Lung (tissue), 4 donors: ENCODE measurements around a stretch of chr22.

GRCh38 chr22:47042988-47043496, 280.6 kb downstream of the TBC1D22A start:
- PRO-cap, result no peak
- RAMPAGE, long total RNA, result no peak
- RRBS, result 97% methylated on average over 6 of the region's 15 CpGs

- PRO-cap, result no peak
- RAMPAGE, long total RNA, result no peak
- RRBS, result no CpG with 5 or more reads among the region's 10 CpGs
These were observed 292.0 kb downstream of the TBC1D22A start for GRCh38 chr22:47054482-47054773.

DNA sequence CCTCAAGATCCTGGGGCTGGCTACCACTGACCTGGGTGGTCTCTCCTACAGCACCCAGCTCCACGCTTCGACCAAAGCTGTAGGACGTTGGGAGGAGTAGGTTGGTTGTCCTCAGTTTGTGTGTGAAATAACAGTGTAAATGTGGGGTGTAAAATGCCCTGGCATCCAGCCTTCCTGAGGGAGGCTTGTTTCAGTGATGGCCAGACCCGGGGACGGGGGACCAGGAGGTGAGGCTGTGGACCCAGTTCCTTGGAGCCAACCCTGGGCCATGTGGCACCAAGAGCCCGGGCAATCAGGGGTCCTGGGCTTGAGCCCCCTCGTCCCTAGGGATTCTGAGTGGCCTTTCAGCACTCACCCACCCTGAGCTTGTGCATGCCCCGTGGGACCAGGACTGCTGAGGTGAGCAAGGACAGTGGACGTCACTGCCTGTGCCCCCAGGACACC, 373.9 kb downstream of the TBC1D22A start:
- PRO-cap, result no peak
- RAMPAGE, long total RNA, result no peak
- RRBS, result no CpG with 5 or more reads among the region's 9 CpGs

DNA sequence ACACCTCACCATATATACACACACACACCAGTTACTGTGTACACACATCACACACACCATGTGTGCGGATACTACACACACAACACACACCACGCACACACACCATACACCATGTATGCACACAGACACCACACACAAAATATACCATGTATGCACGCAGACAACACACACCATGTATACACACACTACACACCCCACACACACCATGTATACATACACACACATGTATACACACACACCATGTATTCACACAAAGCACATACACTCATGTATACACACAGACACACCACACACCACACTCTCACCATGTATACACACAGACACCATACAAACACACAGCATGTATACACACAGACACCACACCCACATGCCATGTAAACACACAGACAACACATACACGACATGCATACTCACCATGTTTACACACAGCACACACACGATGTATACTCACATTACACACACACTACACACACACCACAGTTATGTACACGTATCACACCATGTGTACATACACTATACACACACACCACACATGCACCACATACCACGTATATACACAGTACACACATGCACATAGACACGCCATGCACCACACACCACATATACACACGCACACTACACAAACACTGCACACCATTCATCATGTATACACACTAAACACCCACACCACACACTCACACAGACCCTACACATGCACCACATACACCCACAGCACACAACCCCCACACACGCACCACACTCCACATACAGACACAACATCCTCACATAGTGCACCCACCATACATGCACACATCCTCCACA, 396.9 kb downstream of the TBC1D22A start:
- PRO-cap, result no peak
- RAMPAGE, long total RNA, result no peak
- RRBS, result no CpG with 5 or more reads among the region's 10 CpGs

DNA sequence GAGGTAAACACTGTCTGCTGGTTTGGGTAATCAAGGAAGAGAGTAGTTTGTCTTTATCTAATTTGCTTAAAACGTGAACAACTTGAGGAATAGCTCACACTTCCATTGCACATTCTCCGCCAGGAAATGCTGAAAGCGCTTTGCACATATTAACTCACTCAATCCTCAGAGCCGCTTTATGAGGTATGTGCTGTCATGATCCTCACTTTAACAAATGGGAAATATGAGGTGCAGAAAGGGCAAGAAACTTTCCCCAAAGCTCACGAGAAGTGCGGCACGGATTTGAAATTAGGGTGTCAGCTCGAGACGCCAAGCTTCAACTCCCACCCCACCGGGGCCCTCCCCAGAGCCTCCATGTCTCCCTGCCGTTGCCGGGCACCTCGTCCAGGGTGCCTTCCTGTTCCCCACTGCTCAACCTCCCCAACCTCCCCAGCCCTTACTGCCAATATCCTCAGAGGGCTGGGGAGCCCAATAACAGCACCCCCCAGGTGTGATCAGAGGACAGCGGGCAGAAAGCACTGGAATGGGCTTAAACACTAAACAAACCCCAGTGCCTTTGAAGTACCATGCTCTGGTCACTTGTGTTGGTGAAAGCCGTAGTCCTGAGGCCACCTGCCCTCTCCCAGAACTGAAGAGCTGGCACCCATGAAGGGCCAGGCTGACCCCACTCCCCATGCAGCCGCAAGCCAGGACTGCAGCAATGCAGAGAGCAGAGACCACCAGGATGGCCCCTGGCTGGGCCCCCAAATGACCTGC, 390.5 kb upstream of the TAFA5 start:
- PRO-cap, result no peak
- RAMPAGE, long total RNA, result no peak
- RRBS, result 50% methylated on average over 2 of the region's 16 CpGs

GRCh38 chr22:48161197-48161599, 328.2 kb upstream of the TAFA5 start:
- PRO-cap, result no peak
- RAMPAGE, long total RNA, result no peak
- RRBS, result no CpG with 5 or more reads among the region's 6 CpGs

DNA sequence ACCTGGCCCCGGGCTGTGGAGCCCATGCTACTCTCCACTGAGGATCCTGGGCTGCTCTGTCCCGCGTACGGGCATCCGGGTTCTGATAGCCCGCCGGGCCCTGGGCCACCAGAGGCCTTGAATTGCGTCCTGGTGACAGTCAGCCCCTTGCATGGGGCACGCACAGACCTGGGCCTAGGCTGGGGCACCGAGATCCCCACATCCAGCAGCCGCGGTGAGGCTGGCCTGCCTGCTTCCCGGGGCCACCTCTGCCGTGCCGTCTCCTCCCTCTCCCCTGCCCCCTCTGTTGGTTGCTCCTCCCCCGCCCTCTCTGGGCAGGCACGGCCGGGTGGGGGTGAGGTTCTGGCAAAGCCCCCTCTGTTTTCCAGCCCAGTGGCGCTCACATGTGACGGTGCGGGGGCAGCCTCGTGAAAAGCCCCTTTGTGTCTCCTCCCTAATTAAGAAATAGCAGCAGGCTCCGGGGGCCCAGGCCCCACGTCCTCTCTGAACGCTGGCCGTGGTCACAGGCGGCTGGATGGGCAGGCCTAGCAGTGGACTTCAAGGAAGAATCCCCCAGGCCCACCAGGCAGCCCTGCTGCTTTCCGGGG, 28.3 kb downstream of the TAFA5 start:
- PRO-cap, result no peak
- RAMPAGE, long total RNA, result no peak
- RRBS, result 86% methylated on average over 12 of the region's 28 CpGs

GRCh38 chr22:48566780-48567121, 77.4 kb downstream of the TAFA5 start:
- PRO-cap, result no peak
- RAMPAGE, long total RNA, result no peak
- RRBS, result no CpG with 5 or more reads among the region's 12 CpGs

- PRO-cap, result no peak
- RAMPAGE, long total RNA, result no peak
- RRBS, result no CpG with 5 or more reads among the region's 10 CpGs
These were observed 231.8 kb downstream of the TAFA5 start for GRCh38 chr22:48721229-48721541.

GRCh38 chr22:48882822-48883216, 393.5 kb downstream of the TAFA5 start:
- PRO-cap, result no peak
- RAMPAGE, long total RNA, result no peak
- RRBS, result 58% methylated on average over 8 of the region's 14 CpGs

DNA sequence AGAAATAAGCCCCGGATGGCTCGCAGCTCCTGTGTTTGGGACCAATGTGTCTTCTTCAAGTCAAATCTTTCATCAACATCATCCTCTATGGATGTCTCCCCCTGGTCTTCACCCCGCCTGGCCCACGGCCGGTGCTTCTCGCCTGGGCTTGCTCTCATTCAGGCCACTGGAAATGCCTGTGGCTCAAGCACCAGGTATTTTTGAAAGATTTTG, 568.5 kb downstream of the TAFA5 start:
- PRO-cap, result no peak
- RAMPAGE, long total RNA, result no peak
- RRBS, result 67% methylated on average over 2 of the region's 6 CpGs

DNA sequence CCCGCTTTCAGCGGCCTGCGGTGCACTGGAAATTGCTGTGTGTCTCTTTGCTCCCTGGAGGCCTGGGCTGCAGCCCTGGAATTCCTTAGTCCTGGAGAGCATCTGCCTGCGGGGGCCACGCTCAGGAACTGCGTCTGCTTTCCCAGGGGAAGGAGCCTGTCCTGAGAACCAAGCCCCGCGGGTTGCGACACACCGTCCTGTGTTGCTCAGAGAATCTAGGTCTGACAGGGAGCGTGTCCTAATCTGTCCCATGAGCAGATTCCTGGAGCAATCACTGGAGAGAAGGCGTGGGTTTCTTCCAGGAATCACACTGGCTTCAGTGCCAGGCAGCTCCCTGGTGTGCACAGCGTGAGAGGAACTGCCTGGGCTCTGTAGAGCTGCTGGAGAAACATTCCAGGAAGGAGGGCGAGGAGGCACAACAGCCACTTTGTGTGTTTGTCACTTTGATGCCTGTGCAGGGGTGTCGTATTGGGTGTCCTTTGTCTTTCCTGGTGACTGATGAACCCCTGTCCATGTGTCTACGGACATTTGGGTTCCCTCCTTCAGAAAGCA, 630.3 kb downstream of the TAFA5 start:
- PRO-cap, result no peak
- RAMPAGE, long total RNA, result no peak
- RRBS, result no CpG with 5 or more reads among the region's 16 CpGs

DNA sequence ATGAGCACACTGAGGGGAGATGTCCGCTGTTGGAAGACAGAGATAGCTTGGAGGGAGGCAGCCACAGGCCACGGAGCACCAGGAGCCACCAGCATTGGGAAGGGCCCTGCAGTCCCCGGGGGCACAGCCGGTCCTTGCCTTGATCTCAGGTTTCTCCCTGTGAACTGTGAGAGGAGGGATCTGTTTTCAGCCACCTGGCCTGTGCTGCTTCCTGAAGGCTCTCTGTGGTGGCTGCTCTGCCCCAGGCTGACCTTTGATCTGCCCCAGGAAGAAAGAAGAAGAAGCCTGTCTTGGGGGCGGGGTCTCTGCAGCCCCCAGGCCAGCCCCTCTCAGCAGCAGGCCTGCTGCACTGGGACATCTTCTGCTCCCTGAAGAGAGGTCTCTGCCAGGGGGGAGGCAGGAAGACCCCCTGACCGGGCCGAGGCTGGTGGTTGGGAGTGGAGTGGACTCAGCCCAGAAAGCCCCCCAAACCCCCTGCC, 662.8 kb downstream of the TAFA5 start:
- PRO-cap, result no peak
- RAMPAGE, long total RNA, result no peak
- RRBS, result 18% methylated on average over 2 of the region's 7 CpGs

GRCh38 chr22:49369046-49369665, 458.5 kb downstream of the BRD1 start:
- PRO-cap, result no peak
- RAMPAGE, long total RNA, result no peak
- RRBS, result no CpG with 5 or more reads among the region's 36 CpGs

GRCh38 chr22:49471172-49471582, 356.5 kb downstream of the BRD1 start:
- PRO-cap, result no peak
- RAMPAGE, long total RNA, result no peak
- RRBS, result no CpG with 5 or more reads among the region's 5 CpGs

DNA sequence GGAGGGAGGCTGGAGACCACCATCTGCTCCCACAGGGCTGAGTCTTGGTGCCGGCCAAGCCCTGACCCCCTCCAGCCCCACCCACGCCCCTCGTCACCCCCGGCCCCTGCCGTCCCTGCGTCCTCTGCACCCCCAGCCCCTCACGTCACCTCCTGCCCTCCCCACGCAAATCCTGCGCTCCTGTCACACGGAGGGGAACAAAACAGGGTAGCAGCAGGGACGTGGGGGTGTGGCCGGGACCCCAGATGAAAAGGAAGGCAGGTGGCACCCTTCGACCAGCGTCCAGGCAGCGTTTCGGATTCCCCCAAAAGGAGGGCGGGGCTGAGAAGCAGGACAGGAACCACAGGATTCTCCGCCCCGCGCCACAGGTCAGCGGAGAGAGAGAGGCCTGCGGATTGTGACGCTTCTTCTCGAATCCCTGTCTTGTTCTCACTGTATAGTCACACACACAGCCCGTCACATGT, 156.7 kb downstream of the BRD1 start:
- PRO-cap, result no peak
- RAMPAGE, long total RNA, result no peak
- RRBS, result 5% methylated on average over 4 of the region's 25 CpGs

GRCh38 chr22:49773847-49774363, 53.8 kb downstream of the BRD1 start:
- PRO-cap, result no peak
- RAMPAGE, long total RNA, result no peak
- RRBS, result 95% methylated on average over 11 of the region's 27 CpGs

- PRO-cap, result no peak
- RAMPAGE, long total RNA, result no peak
- RRBS, result no CpG with 5 or more reads among the region's 19 CpGs
These were observed 38.2 kb downstream of the BRD1 start for GRCh38 chr22:49789308-49790033.

- PRO-cap, result no peak
- RAMPAGE, long total RNA, result no peak
- RRBS, result no CpG with 5 or more reads among the region's 31 CpGs
These were observed 33.7 kb downstream of the BRD1 start for GRCh38 chr22:49793760-49794503.

GRCh38 chr22:49797816-49798150, 29.9 kb downstream of the BRD1 start:
- PRO-cap, result no peak
- RAMPAGE, long total RNA, result no peak
- RRBS, result 97% methylated on average over 4 of the region's 16 CpGs